Right atrium auricular region (tissue), 2 donors: ENCODE measurements around the gene C1orf116.

GRCh38 chr1:206083256-206083656 lies 30.3 kb downstream of the RHEX start:
- PRO-cap = no peak
- RAMPAGE, long total RNA, 2 experiments = no peak in any of the 2 experiments

DNA sequence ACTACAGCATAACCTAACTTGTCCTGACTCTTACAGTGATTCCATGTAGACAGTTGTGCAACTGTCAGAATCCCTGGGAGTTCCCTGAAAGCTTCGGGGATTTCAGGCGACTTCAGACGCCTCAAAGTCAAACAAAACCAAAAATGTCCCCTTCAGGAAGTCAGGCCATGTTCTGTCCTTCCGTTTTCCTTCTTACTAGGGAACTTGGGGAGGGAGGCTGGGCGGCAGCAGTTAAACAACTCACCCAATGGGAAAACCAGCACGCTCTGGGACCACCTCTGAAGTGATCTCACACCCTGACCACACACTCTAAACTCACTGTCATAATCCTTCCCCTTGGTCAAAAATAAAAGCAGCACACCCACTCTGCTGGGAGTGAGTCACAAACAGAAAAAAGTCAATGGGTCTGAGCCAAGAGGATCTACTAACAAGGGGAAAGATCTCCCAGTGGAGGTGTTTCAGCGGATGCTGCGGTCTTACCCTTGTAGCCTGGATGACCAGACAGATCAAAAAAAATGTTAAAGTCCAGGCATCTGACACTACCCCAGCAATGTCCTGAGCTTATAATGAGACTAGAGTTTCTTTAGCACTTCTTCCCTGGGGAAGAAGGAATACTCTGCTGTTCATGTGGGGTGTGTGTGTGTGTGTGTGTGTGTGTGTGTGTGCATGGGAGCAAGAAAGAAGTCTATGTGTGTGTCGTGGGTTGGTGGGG lies 3.3 kb upstream of the RASSF5 start:
- PRO-cap = no peak
- RAMPAGE, long total RNA, 2 experiments = no peak in any of the 2 experiments

- PRO-cap = bidirectional peak, plus-strand start at chr1:206555774, minus-strand start at chr1:206555724
- RAMPAGE, long total RNA, 2 experiments = no peak in any of the 2 experiments
These were observed 48.2 kb downstream of the RASSF5 start for GRCh38 chr1:206555384-206556136.

GRCh38 chr1:206579615-206580616 lies 32.3 kb downstream of the EIF2D start:
- PRO-cap = bidirectional peak, plus-strand start at chr1:206580238, minus-strand start at chr1:206580143
- RAMPAGE, long total RNA, 2 experiments = no peak in any of the 2 experiments

- PRO-cap = no peak
- RAMPAGE, long total RNA, 2 experiments = no peak in any of the 2 experiments
These were observed 2.9 kb downstream of the EIF2D start for GRCh38 chr1:206609184-206609990.

GRCh38 chr1:206708943-206709655 lies 24.4 kb downstream of the MAPKAPK2 start:
- PRO-cap = no peak
- RAMPAGE, long total RNA, 2 experiments = no peak in any of the 2 experiments

DNA sequence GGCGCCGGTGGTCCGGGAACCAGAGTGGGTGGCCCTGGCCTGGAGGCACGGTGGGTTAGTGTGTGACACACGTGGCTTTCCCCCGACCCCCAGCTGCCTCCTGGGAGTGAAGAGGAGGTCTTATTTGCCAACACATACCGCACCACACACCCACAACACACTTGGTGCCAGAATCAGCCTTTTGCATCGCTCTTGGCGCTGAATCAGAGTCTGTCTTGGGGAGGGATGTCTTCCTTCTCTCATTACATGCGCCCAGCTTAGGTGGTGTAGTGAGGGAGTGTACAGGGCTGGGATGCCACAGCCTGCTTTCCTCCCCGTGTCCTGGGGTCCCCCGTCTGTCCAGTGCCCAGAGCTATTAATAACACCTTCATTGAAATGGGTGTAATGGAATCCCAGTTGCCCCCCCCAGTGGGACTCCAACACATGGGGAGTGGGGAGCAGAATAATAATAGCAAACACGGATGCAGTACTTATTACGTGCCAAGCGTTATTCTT lies 38.2 kb downstream of the MAPKAPK2 start:
- PRO-cap = bidirectional peak, plus-strand start outside the sequence, minus-strand start at position 351 of the sequence
- RAMPAGE, long total RNA, 2 experiments = no peak in any of the 2 experiments

DNA sequence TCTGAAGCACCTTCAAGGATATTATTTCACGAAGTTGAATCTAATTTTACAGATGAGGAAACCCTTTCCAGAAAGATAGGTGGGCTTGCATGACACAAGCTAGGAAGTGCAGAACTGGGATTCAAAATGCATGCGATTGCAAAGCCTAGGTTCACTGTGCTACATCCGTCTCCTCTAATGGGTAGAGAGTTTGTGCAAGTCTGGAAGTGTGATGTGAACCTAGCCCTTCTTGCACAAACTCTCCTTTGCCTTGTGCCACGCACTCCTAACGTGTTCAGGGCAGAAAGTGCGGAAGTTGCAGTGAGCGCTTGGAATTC lies 40.2 kb downstream of the MAPKAPK2 start:
- PRO-cap = no peak
- RAMPAGE, long total RNA, 2 experiments = no peak in any of the 2 experiments

- PRO-cap = no peak
- RAMPAGE, long total RNA, 2 experiments = no peak in any of the 2 experiments
These were observed 8.5 kb upstream of the FCMR start for GRCh38 chr1:206929965-206930827.

GRCh38 chr1:206936871-206937956 lies 9.1 kb downstream of the PIGR start:
- PRO-cap = no peak
- RAMPAGE, long total RNA, 2 experiments = no peak in any of the 2 experiments

DNA sequence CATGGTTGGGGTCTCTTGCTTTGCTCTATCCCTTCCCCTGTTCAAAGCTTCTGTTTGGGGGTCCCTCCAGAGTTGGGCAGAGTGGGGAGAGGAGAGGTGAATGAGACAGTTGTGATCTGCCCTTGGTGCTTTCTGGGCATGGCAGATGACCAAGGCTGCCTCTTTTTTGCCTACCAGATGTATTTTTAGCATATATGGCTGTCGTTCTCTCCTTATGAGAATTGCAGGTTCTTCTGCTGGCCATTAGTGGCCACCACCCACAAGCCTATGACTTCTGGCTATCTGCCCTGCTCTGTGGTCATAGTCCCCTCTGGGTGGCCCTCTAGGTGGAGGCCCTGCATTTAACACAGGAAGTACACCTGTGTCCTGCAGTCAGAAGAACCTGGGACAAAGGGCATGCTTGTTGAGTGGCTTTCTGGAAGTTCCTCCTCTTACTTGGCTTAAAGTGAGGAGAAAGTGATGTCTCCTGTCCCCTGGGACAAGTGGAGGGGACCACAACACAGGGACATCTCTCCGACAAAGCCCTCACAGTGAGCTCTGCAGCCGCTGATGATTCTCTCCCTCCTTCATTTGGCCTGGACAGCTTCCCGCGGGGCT lies 6.5 kb downstream of the FCAMR start:
- PRO-cap = no peak
- RAMPAGE, long total RNA, 2 experiments = no peak in any of the 2 experiments

DNA sequence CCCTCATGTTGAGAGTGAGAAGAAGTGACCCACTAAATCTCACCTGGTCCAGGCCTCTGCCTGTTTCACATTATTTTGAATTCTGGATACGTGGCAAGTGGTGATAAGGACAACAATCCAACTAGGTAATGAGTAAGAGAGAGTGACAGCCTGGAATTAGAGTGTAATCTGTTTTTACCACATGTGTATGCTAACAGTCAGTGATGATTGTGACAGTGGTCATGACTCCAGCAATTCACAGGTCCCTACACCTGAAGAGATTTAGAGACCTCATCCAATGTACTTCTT lies 14.9 kb downstream of the C1orf116 start:
- PRO-cap = no peak
- RAMPAGE, long total RNA, 2 experiments = no peak in any of the 2 experiments

DNA sequence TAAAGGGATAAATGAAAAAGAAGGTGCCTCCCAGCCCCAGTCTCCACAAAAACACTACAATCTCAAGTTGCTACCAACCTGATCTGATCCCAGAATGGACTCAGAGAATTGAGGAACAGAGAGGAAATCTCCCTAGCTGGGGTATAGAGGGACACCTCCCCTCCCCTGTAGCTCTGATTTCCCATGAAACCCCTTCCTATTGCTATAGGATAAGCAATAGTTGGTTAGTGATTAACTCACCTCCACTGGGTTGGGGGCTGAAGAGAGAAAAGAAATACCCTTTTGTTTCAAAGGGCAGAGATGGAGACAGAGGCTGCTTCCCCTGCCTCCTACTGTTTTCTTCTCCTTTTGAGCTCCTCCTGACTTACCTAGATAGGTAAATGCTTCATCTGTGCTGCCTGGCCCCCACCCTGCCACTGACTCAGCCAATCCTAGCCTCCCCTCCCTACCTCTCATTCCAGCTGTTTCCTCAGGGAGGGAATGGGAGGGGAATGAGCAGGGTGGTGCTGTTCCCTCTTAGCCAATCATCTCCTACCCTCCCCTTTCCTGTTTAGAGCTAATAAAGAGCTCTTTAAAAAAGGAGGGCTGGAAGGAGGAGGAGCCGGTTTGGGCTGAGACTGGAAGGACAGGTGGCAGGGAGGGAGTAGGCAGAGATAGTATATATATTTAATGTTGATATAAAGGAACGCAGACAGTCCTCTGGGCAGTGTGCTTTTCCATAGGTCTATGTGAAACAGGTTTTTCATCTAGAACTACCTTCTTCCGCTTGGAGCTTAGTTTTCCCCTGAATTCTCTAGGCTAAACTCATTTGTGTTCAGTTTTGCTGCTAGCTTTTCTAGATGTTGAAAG lies at the start of gene C1orf116:
C1orf116 (minus strand) TSS at position 418 of the 849 bp plus-strand sequence.
- PRO-cap = no peak
- RAMPAGE, long total RNA, 2 experiments = no peak in any of the 2 experiments

- PRO-cap = no peak
- RAMPAGE, long total RNA, 2 experiments = no peak in any of the 2 experiments
These were observed 4.6 kb downstream of the YOD1 start for GRCh38 chr1:207046051-207047175.

DNA sequence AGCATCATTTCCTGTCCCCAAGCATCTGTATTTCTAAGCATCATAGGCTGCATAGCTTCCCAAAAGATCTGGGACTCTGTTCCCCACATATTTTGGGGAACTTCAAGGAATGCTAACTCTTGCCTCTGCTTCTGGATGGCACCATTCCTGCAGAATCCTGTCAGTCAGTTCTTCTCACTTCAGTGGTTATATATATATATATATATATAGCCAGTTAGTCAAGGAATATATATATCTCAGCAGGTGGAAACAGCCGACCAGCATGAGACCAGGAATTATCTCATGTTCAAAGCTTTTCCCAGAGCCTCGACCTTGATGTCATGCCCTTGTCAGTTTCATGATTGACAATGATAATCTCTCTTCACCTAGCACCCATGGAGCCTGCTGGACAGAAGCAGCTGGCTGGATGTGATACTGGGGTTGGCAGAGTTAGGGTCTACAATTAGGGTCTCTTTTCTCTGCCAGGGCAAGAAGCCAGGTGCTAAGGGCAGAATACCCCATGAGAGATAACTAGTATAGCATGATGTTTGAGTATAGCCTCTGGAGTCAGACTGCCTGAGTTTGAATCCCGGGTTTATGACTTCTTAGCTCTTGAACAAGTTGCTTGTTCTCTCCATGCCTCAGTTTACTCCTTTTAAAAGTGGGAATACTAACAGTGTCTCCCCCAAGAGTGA lies 2.5 kb downstream of the PFKFB2 start:
- PRO-cap = no peak
- RAMPAGE, long total RNA, 2 experiments = no peak in any of the 2 experiments

GRCh38 chr1:207058187-207058639 lies 5.1 kb downstream of the PFKFB2 start:
- PRO-cap = no peak
- RAMPAGE, long total RNA, 2 experiments = no peak in any of the 2 experiments

GRCh38 chr1:207064648-207065287 lies 11.7 kb downstream of the PFKFB2 start:
- PRO-cap = no peak
- RAMPAGE, long total RNA, 2 experiments = no peak in any of the 2 experiments

GRCh38 chr1:207067107-207068541 lies 14.5 kb downstream of the PFKFB2 start:
- PRO-cap = no peak
- RAMPAGE, long total RNA, 2 experiments = no peak in any of the 2 experiments

- PRO-cap = no peak
- RAMPAGE, long total RNA, 2 experiments = no peak in any of the 2 experiments
These were observed 7.5 kb upstream of the C4BPB start for GRCh38 chr1:207081158-207081604.

DNA sequence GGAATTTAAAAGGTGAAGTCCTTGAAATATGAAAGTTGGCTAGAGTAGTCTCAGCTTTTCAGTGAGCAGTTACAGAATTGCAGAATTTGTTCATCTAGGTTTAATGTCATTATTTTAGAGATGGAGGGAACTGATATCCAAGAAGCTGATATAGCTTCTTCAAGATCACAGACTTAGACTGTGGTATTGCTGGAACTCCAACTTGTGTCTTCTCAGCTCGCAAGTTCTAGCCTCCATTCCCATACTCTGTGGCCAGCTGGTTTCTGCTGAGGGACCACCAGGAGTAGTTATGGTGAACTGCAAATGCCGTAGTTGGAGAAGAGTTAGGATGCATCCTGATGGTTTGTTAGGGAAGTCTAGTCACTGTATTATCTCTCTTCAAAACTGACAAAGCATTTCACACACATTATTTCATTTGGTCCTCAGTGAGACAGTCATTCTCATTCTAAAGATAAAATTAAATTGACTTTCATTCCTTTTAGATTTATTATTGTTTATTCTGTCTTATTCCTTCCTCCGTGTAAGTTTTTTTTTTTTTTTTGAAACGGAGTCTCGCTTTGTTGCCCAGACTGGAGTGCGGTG lies 2.0 kb downstream of the C4BPA start:
- PRO-cap = no peak
- RAMPAGE, long total RNA, 2 experiments = no peak in any of the 2 experiments